ENCODE measurements around a stretch of chr18.

- PRO-cap, result no peak
These were observed 82.9 kb downstream of the ZNF516 start for GRCh38 chr18:76411761-76412894.

GRCh38 chr18:76493816-76494178 lies 1.2 kb downstream of the ZNF516 start:
- PRO-cap, result no peak

- PRO-cap, result unidirectional peak, plus-strand start at chr18:76496195; unidirectional peak, plus-strand start at chr18:76496222; unidirectional peak, minus-strand start at chr18:76496419
These were observed 1.1 kb upstream of the ZNF516 start for GRCh38 chr18:76496032-76496583.

GRCh38 chr18:76503417-76503967 lies 8.4 kb upstream of the ZNF516 start:
- PRO-cap, result no peak

- PRO-cap, result no peak
These were observed 23.0 kb upstream of the ZNF516 start for GRCh38 chr18:76517889-76518554.

GRCh38 chr18:76545785-76546427 lies 50.9 kb upstream of the ZNF516 start:
- PRO-cap, result no peak

- PRO-cap, result no peak
These were observed 124.4 kb upstream of the ZNF516 start for GRCh38 chr18:76619216-76620146.

DNA sequence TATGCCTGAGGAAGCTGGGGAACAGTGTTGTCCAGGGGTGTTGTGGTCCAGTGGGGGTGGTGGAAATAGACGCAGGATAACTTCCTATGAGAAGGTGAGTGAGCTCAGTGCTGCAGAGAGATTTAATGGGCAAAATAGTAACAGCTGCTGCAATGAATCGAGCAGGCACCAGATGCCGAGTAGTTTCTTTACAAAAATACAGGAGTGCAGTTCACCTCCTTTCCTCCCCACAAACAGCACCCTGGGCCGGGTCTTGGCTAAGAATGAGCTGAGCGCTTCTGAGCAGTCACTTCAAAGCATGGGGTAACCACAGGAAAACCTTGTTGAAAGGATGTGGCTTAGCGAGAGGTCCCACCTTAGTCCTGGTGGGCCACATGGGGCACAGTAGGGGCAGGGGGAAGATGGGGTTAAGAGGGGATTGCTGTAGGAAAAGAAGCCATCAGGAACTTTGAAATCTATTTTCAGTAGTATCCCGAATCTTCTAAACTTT lies 101.2 kb upstream of the ZNF236 start:
- PRO-cap, result no peak

DNA sequence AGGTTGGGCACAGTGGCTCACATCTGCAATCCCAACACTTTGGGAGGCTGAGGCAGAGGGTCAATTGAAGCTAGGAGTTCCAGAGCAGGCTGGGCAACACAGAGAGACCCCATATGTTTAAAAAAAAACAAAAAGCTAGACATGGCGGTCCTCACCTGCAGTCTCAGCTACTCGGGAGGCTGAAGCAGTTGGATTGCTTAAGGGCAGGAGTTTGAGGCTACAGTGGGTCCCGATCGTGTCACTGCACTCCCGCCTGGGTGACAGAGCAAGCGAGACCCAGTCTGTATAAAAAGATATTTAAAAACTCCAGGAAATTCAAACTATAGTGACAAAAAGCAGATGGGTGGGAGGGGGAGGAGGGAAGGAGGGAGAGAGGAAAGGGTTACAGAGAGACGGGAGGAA lies 1.0 kb upstream of the ZNF236 start:
- PRO-cap, result no peak

DNA sequence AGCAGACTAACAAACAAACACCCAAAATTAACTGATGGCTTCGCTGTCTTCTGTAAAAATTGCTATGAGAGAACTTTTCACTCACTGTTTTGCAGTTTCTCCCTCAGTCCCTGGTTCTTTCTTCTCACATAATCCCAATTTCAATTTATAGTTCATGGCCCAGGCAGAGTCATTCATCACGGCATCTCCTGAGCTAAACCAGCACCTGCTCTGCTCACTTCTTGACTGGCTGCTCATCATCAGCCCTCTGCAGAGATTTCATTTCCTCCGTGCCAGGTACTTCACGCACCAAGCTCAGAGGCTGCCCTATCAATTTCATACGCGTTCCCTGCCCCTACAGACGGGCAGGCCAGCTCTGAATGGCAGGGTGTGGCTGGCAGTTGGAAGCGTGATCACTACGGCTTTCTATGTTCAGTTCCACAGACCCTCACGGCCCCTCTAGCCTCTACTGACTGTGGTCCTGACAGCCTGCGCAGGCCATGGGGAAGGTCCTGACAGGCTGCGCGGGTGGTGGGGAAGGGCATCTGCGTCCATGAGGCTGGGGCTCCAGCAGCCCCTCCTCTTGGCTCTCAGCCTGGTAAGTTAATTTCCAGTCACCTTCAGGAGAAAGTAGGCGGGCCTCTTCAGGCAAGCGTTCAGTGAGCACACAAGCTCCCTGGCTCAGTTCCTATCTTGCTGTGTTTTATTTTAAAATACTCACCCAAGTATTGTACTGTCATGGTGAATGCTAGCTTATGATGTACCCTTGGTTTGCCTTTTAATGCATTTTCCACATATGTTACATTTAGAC lies 154.7 kb downstream of the ZNF236 start:
- PRO-cap, result no peak

GRCh38 chr18:77086052-77086497 lies 46.5 kb downstream of the MBP start:
- PRO-cap, result no peak

- PRO-cap, result no peak
These were observed 7.6 kb downstream of the MBP start for GRCh38 chr18:77124645-77125681.

DNA sequence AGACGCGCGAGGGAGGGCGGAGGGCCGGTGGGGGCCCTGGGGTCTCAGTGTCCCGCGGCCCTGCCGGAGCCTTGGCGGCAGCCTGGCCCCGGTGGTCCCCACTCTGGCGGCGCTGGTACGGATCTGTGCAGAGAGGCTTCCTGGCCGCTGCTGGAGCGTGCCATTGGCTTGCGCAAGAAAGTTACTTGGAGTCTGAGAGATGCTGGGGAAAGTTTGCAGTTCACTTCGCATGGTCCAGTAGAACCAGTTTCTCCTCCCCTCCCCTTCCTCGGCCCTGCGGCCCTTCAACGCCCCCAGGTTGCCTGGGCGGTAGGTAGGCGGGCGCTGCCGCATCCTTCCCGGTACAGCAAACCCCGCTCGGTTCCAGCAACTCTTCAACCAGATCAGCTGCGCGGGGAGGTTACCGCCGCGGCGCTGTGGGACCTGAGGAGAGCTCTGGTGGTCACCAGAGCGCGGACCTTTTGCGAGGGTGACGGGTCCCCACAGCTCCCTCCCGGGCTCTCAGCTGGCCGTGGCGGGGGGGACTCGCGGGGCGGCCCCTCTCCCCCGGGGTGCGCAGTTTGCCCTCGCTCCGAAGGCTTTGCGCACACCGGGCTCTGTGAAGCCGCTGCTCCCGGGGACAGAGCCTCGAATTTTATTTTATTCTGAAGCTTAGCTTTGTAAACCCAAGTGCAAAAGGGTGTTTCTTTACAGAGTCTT lies 1.7 kb downstream of the GALR1 start:
- PRO-cap, result no peak

DNA sequence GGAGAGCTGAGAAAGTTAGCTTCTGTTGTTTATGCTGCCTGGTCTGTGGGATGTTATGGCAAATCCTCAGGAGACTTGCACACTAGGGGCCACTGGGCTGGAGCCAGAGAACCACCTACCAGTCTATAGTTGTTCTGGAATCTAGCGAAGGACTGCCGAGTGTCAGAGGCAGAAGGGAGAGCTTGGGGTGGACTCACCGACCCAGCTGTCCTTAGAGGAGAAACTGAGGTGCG lies 398.8 kb upstream of the SALL3 start:
- PRO-cap, result no peak

GRCh38 chr18:79154330-79154574 lies 85.1 kb downstream of the ATP9B start:
- PRO-cap, result no peak

GRCh38 chr18:79178405-79178819 lies 109.2 kb downstream of the ATP9B start:
- PRO-cap, result no peak

- PRO-cap, result no peak
These were observed 143.4 kb upstream of the NFATC1 start for GRCh38 chr18:79252241-79252859.

GRCh38 chr18:79394818-79395584 lies 729 bp upstream of the NFATC1 start:
- PRO-cap, result bidirectional peak, plus-strand start at chr18:79395103, minus-strand start at chr18:79395038

- PRO-cap, result bidirectional peak, plus-strand start at chr18:79403645, minus-strand start at chr18:79403440
These were observed 7.9 kb downstream of the NFATC1 start for GRCh38 chr18:79403125-79404494.

GRCh38 chr18:79410469-79411426 lies 15.0 kb downstream of the NFATC1 start:
- PRO-cap, result no peak